ReNcell CX (cell line): ENCODE measurements around the genes ZDHHC1, NUTF2 and CENPT.

GRCh38 chr16:67171124-67171841 lies 6.7 kb downstream of the HSF4 start:
- PRO-cap, result no peak

DNA sequence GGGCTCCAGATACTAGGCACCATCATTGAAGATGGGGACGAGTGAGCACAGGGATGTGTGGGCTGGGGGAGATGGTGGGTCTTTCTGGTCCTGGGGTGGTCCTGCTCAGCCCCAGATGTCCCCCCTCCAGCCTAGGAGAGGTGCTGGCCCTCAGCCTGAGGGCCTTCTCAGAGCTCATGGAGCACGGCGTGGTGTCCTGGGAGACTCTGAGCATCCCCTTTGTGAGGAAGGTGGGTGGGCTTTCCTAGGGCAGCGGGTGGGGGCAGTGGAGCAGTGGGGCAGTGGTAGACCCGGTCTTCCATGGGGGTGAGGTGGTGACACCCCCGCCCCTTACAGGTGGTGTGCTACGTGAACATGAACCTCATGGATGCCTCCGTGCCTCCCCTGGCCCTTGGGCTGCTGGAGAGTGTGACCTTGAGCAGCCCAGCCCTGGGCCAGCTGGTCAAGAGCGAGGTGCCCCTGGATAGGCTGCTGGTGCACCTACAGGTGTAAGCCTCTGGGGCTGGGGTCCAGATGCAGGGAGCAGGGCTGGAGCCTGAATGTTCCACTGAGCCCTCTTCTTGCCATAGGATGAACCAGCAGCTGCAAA lies 1.5 kb downstream of the ELMO3 start:
- PRO-cap, result no peak

GRCh38 chr16:67231298-67232221 lies 4.6 kb downstream of the TMEM208 start:
- PRO-cap, result no peak

- PRO-cap, result no peak
Observed at GRCh38 chr16:67301163-67301659, 21.9 kb downstream of the PLEKHG4 start.

DNA sequence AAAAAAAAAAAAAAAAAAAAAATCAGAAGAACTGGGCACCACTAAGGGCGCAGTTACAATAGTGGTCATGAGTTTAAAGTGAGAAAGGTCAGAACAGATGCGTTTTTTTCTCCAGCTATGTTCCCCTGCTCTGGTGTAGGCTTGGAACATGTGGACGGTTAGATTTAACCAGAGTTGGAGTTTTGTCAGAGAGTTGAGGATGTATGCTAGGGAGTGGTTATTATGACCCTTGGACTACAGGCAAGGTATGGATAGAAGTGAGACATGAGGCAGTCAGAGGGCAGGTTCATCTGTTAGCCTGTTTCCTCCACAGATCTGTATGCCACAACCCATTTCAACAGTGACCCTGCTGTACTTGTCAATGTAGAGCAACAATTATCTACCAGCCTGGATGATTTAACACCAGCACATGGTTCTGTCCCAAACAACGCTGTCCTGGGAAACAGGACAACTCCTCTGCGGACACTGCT lies 22.6 kb downstream of the TPPP3 start:
- PRO-cap, result no peak

DNA sequence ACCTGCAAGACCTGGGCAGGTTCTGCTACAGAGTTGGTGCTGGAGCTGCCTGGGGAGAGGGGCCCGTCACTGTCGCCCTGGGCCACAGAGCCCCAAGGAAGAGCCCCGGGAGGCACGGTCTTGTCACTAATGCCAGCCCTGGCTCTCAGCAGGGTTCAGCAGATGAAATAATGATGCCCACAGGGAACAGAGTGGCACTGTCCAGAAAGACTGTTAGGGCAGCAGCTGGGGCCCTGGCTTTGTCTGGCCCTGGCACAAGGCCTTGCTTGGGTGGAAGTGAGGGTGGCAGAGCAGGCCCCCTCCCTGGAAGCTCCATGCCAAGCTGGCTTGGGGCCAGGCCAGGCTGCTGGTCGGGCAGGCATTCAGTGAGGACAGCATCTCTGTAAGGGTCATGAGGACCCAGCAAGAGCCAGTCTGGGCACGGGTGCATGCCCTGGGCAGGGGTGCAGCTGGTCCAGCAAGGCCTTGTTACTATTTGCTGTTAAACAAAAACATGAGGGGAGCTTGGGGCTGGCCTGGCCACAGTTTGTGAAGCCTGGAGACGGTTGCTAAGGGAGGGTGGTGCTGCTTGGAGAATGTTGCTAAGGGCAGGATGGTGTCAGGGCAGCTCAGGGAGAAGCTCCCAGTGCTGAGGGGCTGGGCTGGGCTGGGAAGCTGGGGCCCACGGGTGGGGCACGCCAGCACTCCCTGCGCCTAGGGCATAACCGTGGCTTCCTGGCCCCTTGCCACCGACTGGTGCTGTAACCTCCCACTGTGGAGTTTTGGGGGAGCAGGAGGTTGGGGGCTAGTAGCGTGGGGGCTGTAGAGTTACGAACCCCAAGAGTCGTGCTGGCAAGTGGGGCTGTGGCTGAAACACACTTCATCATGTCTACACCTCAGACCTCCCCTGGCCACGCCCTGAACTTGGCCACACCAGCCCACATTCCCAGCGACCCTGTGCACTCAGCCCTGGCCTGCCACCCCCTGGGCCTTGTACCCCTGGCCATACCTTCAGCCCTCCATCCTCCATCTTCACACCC lies 1.8 kb downstream of the TPPP3 start:
- PRO-cap, result no peak

DNA sequence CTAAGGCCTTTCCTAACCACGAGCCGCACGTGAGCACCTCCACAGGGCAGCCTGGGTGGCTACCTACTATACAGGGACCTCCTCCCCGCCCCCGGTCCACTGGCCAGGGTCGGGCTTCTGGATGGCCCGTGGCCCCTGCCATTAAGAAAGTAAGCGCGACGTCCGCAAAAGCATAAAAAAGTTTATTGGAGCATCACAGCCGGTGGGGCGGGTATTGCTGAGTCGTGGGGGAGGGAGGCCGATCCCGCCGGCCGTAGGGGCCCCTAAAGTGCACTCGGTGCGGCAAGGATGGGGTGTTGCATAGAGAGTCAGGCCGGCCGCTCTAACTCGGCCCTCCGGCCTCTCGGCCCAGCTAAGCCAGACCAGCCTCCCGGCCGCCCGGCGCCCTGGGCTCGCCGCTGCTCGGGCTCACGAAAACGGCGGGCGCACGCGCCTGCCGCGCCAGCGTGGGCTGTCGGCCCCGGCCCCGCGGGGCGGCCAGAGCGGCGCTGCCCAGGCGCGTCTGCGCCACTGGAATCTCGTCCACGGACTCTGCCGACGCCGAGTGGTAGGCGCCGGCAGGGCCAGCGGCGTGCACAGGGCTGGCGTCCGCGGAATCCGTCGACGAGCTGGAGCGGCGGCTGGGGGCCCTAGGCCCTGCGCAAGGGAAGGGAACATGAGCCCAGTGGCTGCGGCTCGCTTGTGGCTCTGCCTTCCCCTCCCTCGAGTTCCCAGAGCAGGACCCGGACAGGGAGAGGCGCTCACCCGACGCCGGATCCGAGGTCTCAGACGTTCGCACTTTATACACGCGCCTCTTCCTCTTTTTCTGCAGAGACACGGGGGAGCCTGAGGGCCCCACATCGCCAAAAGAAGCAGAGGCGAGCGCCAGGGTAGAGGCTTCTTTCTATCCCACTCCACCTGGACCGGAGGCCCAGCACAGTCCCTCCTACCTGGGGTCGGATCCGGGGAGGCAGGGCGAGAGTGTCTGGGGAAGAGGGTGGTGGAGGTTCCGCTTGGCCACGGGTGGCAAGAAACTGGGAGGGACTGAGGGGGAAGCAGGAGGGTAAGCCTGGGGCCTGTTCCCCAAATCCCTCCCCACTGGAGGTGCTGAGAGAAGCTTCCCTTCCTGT lies 1.3 kb upstream of the TPPP3 start:
- PRO-cap, result no peak

DNA sequence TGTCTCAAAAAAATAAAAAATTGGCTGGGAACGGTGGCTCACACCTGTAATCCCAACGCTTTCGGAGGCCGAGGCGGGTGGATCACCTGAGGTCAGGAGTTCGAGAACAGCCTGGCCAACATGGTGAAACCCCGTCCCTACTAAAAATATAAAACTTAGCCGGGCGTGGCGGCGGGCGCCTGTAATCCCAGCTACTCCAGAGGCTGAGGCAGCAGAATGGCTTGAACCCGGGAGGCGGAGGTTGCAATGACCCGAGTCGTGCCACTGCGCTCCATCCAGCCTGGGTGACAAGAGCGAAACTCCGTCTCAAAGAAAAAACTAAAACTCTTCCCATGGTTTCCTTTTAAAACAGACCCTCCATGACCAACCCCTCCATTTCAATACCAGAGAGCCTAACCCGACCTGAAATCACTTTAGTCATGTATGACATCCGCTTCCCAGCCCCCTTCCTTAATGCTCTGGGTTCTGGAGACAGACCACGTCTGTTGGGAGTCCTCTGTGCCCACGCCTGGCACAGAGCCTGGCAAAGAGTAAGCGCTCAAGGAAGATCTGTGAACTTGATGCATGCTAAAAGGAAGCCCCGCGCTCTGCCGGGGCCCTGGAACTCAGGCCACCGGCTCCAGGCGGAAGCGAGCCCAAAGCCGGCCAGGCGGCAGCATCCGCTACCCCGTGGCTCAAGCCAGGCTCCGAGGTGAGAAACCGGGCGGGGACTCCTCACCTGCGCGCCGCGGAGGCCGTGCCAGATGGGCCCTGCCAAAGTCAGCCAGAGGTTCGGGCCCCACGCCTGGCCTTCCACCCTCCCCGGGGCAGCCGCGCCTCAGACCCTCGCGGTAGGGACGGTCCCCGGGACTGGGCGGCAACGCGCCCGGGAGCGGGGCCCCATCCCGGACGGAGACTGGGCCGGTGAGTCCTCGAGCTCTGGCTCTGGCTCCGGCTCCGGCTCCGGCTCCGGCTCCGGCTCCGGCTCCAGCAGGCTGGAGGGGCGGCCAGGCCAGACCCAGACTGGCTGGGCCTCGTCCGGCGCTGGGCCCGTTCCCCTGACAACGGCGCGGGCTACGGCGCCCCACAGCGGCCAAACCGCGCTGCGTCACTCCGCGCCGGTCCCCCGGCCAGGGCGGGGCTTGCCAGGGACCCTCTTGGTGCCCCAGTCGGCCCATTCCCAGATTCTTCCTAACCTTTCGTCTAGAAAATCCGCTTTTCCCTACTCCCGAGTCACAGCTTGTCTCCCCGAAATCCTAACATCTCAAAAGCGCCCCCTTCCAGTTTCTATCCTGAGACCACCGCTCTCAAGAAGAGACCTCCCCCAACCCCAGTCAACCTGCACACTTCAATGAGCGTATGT lies at the start of gene ZDHHC1:
ZDHHC1 (minus strand) TSS at position 1,025 of the 1,342 bp plus-strand sequence.
- PRO-cap, result unidirectional peak, minus-strand start at position 998 of the sequence

GRCh38 chr16:67436243-67437335 lies 5.7 kb downstream of the HSD11B2 start:
- PRO-cap, result no peak

DNA sequence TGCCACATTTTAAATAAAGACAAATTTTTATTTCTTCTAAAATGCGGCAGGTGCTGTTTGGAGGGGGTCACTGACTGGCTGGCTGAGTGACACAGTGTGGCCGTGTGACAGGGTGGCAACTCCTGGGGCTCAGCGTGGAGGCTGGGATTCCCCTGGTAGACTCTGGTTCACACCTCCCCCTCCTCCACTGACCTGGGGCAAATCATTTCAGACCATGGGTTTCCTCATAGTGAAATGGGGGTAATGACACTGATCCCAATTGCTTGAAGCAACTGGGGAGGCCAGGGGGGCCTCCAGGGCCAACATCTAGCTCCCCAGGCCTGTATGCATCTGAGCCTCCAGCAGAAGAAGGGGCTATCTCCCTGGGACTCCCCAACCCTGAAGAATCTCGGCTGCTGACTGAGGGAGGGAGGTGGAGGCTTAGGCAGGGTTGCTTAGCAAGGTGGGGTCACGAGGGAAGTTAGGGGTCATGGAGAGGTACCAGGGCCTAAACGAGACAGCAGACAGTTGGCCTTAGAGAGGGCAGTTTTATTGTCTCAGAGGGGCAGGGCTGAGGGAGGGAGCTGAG lies 6.7 kb downstream of the HSD11B2 start:
- PRO-cap, result no peak

GRCh38 chr16:67486697-67487093 lies 3.3 kb upstream of the AGRP start:
- PRO-cap, result no peak

- PRO-cap, result no peak
Observed at GRCh38 chr16:67541248-67542374, 13.0 kb downstream of the RIPOR1 start.

DNA sequence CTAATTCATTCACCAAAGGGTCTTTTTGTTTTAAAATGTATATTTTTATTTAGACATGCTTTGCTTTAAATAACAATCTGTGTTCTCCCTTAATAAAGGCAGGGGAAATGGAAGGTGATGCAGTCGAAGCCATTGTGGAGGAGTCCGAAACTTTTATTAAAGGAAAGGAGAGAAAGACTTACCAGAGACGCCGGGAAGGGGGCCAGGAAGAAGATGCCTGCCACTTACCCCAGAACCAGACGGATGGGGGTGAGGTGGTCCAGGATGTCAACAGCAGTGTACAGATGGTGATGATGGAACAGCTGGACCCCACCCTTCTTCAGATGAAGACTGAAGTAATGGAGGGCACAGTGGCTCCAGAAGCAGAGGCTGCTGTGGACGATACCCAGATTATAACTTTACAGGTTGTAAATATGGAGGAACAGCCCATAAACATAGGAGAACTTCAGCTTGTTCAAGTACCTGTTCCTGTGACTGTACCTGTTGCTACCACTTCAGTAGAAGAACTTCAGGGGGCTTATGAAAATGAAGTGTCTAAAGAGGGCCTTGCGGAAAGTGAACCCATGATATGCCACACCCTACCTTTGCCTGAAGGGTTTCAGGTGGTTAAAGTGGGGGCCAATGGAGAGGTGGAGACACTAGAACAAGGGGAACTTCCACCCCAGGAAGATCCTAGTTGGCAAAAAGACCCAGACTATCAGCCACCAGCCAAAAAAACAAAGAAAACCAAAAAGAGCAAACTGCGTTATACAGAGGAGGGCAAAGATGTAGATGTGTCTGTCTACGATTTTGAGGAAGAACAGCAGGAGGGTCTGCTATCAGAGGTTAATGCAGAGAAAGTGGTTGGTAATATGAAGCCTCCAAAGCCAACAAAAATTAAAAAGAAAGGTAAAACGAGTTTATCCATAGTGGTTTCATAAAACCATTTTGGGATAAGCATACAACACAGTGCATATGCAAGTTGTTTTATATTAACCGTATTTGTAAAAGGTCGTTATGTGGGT lies 33.9 kb upstream of the CARMIL2 start:
- PRO-cap, result no peak

GRCh38 chr16:67663179-67664122 lies 2.7 kb downstream of the PARD6A start:
- PRO-cap, result no peak

GRCh38 chr16:67805957-67806387 lies 388 bp downstream of the RANBP10 start:
- PRO-cap, result no peak

GRCh38 chr16:67841574-67841803 lies 631 bp upstream of the THAP11 start:
- PRO-cap, result no peak

GRCh38 chr16:67841804-67841996 lies 420 bp upstream of the THAP11 start:
- PRO-cap, result bidirectional peak, plus-strand start at chr16:67842088, minus-strand start at chr16:67841863

GRCh38 chr16:67846294-67847070 lies at the start of gene NUTF2:
Gene NUTF2, plus strand, starts transcription at chr16:67846933.
- PRO-cap, result bidirectional peak, plus-strand start at chr16:67846553, minus-strand start at chr16:67846517; bidirectional peak, plus-strand start at chr16:67846941, minus-strand start at chr16:67846757

DNA sequence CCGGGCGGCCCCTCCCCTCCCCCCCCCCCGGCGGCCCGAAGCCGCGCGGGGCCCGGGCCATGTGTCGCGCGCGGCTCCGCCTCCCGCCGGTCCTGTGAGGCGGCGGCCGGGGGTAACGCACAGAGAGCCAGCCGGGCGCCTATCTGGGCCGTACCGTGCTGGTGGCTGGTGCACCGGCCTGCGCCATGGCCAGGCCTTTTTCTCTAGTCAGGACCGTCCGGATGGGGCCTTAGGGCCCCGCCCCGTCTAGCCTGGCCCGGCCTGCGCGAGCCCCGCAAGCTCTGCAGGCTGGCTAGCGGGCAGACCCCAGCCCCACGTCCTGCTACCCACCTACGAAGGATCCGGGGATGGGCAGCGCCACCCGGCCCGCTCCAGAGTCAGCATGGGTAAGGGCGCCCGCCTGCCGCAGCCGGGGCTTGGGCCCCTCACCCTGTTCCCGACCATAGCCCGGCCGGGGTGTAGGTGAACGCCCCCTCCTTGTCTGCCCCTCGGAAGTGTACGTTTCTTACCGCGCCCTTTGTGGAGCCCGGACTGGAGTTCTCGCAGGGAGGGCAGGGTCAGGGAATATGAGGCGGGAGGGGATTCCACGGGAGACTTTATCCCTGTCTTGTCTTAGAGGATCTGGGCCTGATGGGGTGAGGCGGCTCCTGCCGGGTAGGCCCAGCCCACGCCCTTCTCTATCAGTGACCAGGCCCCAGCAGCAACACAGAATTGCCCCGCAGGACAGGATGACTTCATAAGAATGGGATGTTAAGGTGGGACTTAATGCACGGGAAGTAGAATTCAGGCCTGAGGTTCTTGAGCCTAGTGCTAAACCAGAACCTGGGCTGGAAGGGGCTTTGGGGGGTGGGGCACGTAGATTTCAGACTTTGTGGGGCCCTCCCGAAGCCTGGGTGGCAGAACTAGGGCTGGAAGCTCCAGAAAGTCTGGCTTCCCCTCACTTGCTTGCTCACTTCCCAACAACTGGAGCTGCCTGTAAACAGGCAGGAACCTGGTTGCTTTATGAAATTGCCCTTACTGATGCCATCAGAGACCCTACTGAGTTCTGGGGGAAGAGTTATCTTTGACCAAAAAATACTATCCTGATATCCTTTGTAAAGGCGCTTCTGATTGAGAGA lies at the start of gene CENPT:
CENPT (minus strand) TSS at position 623 of the 1,118 bp plus-strand sequence.
- PRO-cap, result bidirectional peak, plus-strand start at position 128 of the sequence, minus-strand start at position 90 of the sequence

- PRO-cap, result no peak
Observed at GRCh38 chr16:67883736-67884227, 903 bp upstream of the NRN1L start.